Type B pancreatic cell (in vitro differentiated cells): ENCODE measurements around the genes MOB1A, TLX2 and M1AP.

DNA sequence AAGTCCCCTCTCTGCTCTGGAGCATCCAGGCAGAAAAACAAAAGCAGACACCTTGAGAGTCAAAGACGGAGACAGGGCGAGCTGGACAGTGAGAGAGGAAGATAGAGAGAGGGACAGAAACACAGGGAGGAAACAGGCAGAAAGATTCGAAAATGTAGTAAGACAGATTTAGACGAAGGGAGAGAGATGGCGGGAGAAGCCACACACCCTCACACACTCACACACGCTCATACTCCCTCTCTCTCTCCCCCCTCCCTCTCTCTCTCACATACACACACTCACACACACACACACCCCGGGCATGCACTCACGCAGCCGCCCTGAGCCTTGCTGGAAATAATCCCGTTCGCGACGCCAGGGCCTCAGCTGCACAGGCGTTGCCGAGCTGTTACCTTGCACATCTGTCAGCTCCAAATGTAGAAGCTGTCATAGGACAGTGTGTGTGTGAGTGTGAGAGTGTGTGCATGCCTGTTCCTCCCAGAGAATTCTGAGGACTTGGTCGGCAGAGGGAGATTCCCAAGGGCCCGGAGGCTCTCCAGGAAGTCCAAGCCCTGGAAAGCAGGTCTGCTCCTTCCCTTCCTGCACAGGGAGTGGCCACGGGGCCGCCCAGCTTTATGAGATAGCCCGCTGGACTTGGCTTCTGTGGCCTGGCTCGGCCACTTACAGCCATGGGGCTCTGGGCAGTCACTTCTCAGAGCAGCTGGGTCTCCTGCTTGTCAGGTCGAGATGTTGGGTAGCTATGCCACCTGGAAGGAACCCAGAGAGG, 8.5 kb downstream of the SPR start:
- PRO-cap, result no peak

- PRO-cap, result no peak
Measured at GRCh38 chr2:73002385-73002619, 69.2 kb downstream of the SFXN5 start.

DNA sequence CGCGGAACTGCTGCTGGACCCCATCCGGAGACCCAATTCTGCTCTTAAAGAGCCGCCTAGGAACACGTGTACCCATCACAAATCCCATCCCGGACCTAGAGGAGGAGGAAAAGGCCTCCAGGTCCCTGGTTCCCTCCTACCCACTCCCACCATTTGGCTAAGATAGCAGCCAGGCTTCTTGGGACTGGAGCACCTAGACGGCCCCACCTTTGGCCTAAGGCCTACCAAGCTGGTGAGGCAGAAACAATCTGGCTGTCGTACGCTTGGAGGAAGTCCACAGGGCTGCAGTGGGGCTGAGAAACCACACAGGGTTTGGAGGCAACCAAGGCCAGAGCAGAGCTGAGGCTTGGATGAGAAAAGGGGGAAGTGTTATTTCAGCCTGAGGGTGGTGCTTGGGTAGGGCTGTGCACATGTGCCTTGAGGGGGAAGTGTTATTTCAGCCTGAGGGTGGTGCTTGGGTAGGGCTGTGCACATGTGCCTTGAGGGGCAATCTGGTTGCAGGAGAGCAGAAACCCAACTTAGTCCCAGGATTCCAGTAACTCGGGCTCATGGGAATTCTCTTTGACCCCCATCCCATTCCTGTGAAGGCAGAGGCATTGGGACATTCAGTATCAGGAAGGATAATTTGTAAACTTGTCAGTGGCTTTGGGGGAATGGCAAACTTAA, 850 bp upstream of the FBXO41 start:
- PRO-cap, result no peak

- PRO-cap, result no peak
Measured at GRCh38 chr2:73894083-73894739, 1.4 kb downstream of the ACTG2 start.

- PRO-cap, result no peak
Measured at GRCh38 chr2:73931270-73932078, 4.8 kb downstream of the DGUOK start.

GRCh38 chr2:73983419-73983943, 1.2 kb upstream of the TET3 start:
- PRO-cap, result bidirectional peak, plus-strand start at chr2:73983472, minus-strand start at chr2:73983409; bidirectional peak, plus-strand start at chr2:73983965, minus-strand start at chr2:73983748

- PRO-cap, result bidirectional peak, plus-strand start at chr2:73983965, minus-strand start at chr2:73983748; bidirectional peak, plus-strand start at chr2:73984252, minus-strand start at chr2:73984198; bidirectional peak, plus-strand start at chr2:73984551, minus-strand start at chr2:73984428
Measured at GRCh38 chr2:73983944-73984587, 644 bp upstream of the TET3 start.

DNA sequence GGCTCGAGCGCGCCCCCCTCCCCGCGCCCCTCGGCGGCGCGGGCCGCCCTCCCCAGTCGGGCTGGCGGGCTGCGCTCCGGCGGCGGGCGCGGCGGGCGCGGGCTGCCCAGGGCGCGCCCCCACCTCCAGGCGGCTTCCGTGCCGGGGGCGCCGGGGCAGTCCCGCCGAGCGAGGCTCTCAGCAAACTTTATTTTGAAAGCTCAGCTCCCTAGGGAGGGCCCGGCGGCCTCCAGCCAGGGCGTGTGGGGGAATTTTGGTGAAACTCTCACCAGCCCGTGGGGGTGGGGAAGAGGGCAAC, 674 bp downstream of the TET3 start:
- PRO-cap, result bidirectional peak, plus-strand start at position 55 of the sequence, minus-strand start outside the sequence

GRCh38 chr2:74008806-74009322, 24.2 kb downstream of the TET3 start:
- PRO-cap, result no peak

DNA sequence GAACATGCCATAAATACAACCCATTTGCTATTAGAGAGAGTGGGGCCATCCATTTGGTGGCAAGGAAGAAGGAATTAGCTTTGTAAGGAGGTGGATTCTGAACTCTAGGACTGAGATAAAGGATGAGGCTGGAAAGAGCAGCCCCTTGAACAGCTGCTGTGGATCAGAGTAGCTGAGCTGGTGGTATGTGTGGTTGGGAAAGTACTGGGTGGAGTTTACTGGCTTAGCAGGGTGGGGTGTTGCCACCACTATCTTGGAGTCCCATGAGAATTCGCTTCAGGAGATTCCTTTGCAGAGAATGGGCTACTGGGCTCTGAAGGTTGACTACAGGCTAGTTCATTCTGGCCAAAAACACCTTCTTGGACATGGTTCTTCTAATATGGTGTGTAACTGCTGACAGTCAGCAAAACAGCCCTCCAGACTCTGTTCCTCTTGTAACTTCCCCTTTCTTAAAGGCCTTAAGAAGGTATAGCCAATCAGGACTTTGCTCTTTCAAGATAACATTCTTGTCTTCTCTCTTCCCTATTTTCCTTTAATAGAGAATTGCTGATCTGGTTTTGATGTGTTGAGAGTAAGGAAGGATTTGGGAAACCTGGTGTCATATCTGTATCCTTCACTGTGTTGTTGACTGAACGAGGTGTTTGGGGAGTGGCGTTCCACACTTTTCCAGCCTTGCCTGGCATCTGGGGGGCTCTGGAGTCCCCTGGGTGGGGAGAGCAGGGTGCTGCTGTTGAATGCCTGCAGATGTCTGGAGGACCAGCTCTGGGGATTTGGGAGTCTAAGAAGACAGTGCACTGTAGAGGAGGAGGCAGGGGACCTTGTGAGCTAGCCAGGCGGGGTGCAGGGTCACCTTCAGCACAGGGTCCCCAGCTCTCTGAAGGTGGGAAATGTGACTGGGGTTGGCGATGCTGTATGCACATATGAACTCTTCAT, 52.9 kb downstream of the TET3 start:
- PRO-cap, result no peak

DNA sequence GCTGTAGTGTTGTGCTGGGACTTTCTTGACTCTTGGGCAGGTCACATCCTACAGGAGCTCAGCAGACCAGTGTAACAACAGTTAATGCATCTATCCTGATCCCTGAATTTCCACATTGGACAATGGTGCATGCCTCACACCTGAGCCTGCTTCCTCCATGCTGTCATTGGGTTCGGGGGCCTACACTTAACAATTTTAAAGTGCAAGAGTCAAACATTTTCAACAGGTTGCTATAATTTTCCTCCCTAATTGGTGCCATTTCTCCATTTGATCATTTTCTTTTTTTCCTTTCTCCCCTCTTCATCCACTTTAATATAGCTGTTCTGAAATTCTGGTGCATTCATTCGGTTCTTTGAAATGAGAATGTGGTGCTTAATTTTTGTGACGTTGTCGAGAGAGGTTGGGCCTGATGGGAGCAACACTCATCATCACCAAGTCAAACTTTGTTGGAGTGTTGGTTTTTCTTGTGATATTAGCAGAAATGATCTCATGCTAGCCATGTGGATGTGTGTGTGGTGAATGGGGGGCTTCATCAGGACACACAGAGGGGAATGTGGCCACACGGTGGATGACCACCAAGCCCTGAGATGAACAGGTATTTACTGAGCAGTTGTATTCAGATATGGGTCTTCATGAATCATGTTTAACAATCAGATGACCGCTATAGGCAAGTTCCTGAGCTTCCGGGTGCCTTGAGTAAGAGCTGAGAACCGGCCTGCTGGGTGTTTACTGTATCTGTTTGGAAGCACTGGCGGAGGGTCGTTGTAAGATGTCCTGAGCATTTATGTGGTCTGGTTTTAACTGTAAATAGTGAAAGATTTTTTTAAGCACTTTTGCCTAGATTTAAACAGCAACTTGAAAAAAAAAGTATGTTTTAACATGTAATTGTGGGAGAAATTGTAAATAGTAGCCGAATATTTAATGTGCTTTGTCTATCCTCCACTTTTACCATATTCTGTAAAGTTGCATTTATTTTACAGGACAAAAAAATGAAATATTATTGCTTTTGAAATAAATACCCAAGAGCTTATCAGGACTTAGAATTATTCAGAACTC, 44.1 kb downstream of the BOLA3 start:
- PRO-cap, result no peak

DNA sequence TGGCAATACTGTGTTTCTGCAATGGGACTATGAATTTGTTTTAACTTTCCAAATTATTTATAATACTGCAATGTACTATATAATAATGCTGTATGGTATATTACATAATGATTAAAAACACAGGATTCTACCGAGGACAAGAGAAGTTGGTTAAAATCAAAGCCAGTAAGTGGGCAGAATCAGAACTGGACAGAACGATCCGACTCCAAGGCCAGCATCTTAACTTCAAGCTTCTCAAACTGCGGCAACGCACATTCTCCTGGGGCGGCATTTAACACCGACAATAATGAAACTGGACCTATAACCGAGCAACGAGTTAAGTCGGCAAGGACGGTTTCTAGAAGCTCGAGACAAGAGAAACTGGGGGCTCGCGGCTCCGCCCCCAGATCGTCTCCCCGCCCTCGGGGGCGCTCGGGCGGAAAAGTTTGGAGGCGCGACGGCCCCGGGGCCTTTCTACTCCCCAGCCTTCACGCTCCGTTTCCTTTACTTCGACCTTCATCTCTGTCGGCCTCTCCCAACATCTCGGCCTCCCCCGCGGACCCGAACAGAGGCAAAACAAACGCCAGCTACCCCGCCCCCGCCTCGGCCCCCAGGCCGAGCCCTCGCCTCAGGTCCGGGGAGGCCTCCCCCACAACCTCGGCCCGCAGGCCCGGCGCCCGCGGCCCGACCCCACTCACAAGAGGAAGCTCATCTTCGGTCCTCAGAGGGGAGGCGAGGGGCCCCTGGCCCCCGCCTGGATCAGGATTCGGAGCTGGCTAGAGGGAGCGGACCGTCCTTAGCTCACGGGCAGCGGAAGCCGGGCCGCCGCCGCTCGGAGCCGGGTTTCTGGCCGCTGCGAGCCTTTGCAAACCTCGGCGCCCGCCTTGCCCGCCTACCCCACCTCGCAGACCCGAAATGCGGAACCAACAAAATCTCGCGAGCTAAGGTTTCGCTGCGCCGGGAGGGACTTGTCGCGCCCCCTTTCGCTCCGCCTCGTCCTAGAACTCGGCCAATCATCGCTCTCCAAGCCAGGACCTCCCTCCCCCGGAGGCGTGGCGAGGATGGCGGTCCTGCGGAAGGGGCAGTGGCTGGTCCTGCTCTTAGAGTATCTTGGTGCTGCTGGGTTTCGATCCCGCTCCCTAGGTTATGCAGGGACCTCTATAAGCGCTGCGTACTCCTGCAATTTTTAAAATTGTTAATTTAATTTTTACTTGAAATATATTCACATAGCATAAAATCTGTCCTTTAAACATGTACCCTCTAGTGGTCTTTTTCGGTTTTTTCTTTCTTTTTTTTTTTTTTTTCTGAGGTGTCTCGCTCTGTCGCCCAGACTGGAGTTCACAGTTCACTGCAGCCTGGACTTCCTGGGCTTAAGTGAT, at the start of gene MOB1A:
TSS of gene MOB1A (minus strand) at position 896 of the 1,358 bp plus-strand sequence.
- PRO-cap, result unidirectional peak, plus-strand start at position 385 of the sequence; bidirectional peak, plus-strand start at position 1,032 of the sequence, minus-strand start at position 896 of the sequence

- PRO-cap, result bidirectional peak, plus-strand start at chr2:74199493, minus-strand start at chr2:74199125
Measured at GRCh38 chr2:74199417-74200400, 1.3 kb downstream of the MTHFD2 start.

- PRO-cap, result no peak
Measured at GRCh38 chr2:74452349-74452914, 2.5 kb upstream of the INO80B start.

DNA sequence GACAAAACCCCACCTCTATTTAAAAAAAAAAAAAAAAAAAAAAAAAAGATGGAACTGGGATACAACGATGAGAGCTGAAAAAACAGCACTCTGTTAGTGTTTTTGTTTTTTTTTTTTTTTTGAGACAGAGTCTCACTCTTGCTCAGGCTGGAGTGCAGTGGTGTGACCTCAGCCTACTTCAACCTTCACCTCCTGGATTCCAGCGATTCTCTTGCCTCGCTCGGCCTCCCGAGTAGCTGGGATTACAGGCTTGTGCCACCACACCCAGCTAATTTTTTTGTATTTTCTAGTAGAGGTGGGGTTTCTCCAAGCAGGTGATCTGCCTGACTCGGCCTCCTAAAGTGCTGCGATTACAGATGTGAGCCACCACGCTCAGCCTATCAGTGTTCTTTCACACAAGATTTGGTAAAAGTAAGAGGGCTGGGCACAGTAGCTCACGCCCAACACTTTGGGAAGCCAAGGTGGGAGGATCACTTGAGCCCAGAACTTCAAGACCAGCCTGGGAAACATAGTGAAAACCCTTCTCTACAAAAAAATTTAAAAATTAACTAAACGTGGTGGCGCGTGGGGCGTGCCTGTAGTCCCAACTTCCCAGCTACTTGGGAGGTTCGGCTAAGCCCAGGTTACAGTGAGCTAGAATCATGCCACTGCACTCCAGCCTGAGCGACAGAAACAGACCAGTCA, 1.2 kb downstream of the MRPL53 start:
- PRO-cap, result no peak

DNA sequence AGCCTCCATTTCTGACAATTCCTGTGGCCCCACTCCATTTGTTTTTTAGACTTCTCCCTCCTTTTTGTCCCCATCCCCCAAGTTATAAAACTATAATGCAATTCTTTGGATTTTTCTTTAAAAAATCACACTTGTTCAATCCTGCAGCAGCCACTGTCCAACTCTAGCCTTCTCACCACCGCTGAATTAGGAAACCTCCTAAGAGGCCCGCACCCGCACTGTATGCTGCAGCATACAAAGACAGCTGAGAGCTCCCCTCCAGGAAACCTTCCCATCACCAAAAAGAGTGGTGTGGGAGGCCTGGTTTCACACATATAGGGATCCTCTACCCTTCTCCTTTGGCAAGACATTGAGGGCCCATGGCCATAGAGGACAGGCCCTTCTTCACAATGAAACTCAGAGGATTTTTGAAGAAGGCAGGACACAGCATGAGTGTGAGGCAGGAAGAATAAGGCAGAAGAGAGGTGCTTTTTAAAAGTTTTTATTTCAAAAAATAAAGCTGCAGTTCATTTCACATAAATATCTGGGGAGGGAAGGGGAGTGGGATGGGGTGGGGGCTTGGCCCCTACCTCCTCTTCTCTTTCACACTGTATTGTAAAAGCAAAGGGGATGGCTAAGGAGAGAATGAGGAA, 2.8 kb downstream of the PCGF1 start:
- PRO-cap, result no peak

DNA sequence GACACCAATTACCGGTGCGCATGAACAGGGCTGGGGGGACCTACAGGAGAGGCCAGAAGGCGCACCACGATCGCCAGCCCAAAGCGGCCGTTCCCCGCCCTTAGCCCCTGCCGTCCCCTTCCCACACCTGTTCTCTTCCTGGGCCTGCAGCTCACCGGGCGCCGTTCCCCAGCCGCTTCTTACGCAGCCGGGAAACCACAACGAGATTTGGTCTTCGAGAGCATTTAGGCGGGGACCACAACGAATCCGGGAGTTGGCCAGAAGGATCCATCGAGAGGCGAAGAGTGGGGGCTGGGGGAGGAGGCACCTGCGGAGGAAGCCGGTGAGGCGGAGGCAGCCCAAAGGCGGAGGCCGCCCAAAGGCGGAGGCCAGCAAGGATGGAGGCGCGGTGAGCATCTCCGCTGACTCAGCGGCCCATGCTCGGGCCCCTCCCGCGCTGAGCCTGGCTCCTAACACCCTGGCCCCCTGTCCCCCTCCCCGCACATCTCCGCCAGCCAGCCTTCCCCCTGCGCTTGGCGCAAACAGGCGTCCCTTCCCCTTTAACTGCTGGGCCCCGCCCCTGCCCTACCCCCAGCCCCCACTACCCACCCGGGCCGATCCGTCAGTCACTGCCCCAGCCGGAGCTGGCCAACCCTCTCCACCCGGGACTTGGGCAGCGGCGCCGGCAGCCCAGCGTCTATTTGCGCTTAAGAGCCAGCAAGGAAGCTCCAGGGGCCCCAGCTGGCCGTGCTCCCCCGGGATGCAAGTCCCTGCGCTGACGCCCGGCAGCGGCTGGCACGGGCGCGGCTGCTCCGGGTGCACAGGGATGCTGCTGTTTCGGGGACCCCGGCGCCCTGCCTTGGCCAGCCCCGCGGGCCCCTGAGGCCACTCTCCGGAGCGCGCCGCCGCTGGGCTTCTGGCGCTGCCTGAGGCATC, at the start of gene TLX2:
TSS of gene TLX2 (plus strand) at position 604 of the 915 bp plus-strand sequence.
- PRO-cap, result no peak

- PRO-cap, result bidirectional peak, plus-strand start at chr2:74529441, minus-strand start at chr2:74529134
Measured at GRCh38 chr2:74529040-74529580, 396 bp downstream of the AUP1 start.

DNA sequence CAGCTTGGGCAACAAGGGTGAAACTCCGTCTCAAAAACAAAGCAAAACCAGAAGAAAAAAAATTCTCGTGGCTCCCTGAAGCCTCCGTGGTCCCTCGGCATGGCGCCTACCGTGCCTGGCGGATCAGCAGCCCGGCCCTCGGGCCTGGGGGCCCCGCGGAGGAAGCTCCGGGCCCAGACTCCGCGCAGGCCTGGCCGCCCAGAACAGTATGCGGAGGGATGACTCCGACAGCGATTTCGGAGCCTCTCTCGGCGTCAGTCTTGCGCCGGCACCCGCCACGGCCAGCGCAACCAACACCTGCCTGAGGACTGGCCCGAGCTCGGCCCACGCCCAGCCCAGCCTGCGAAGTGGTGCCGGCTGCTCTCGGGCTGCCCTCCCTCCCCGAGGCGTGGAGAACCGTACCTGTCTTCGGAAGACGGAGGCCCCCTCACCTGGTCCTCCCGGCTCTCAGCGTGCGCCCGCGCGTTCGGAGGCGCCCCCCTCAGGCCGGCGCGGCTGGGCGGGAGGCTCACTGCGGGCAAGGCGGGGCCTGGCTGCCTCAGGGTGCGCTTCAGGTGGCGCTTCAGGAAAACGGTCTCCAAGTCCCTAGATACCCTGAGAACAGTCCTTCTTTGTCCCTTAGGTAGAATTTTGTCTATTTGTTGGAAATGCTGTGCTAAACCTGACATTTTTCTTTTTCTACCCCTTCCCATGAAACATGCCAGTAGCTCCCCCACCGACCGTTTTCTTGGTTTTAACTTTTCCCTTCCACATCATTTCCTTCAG, at the start of gene M1AP:
TSS of gene M1AP (minus strand) at position 468 of the 765 bp plus-strand sequence.
- PRO-cap, result unidirectional peak, minus-strand start at position 310 of the sequence

DNA sequence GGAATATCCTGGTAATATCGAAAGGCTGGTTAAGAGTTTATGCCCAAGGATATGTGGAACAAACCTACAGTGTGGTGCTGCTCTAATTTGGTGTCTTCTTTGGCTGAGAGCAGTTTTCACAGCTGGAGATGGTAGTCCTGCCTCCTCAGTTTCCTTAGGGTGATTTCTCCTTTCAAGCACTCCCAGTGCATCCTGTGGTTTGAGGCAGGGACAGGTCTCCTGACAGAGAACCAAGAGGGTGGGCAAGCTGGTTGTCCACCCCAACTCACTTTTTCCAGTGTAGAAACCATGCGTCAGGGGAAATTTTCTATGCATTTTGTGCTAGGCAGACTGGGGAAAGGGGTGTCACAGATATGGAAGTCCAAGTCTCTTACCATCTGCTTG, 76.7 kb downstream of the SEMA4F start:
- PRO-cap, result no peak